H4 (cell line): ENCODE results near the gene SAP130.

GRCh38 chr2:127050410-127050643 lies 56.6 kb downstream of the BIN1 start:
- RAMPAGE, long total RNA, result no peak

- RAMPAGE, long total RNA, result no peak
Measured at GRCh38 chr2:127056156-127056976, 50.6 kb downstream of the BIN1 start.

DNA sequence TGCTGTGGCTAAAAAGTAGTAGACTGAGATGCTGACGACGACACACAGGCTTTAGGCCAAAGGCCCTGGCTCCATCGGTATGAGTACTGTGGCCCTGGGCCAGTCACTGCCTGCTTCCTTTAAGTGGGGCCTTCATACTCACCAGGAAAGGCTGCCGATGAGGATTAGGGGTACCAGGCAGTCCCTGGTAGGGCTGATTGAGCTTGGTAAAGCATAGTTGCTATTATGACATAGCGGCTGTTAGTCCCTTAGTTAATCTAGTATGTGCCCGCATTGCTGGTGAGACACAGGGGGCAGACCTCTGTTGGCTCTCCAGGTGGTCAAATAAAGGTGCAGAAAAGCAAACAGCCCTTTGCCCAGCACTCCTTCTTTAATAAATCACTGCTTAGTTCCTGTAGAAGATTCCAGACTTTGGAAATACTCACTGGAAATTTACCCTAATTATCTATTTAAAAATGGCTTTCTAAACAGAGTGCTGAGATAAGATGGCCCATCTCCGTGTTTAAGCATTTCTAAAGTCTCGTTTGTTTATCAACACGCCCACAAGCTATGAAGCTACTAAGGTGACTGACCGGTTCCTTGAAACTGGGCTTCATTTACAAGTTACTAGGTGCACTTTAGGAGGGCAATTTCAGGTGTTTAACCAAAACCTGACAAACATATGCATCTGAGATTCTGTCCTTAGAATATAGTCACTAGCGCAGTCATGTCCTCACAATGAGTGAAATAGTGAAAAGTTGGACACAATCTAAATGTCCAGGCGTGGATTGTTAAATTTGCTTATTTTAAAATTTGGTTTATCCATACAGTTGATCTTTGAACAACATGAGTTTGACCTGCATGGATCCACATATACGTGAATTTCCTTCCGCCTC lies 8.7 kb upstream of the BIN1 start:
- RAMPAGE, long total RNA, result no peak

DNA sequence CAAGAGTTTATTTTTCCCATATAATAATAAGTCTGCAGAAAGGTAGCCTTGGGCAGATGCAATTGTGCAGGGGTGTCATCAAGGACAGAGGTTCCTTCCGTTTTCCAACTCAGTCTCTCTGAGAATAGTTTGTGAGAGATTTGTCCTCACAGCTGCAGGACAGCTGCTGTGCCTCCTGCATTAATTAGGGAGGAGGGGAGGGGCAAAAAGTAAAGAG lies 21.3 kb upstream of the BIN1 start:
- RAMPAGE, long total RNA, result no peak

DNA sequence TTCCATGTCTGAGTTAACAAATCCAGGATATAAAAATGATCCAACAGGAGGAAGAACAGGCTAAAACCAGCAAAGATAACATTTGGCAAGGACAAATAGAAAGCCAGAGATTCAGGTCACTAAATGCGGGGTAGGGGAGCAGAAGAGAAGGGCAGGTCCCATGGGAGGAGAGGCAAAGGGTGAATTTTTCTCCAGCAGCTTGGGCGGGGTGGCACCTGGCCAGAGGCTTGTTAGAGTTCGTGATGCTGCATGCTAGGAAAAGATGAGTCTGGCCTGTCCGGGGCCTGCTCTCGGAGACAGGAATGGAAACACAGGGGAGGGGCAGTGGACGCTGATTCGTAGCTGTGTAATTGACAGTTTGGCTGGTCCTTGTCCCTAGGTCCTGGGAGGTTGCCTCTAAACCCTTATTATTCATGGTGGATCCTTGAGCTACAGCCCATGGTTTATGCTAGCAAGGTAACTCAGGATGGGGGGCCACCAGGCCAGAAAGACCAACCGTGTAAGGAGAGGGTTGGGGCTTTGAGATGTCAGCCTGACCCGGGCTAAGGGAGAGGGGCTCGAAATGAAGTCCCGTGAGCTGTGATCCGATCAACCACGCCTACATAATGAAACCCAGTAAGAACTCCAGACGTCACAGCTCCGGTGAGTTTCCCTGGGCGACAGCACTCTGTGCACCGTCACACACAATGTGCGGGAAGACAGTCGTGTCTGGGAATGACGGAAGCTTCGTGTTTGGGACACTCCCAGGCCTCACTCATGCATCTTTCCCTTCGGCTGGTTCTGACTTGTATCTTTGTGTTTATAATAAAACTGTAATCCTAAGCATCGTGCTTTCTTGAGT lies 44.5 kb downstream of the CYP27C1 start:
- RAMPAGE, long total RNA, result no peak

DNA sequence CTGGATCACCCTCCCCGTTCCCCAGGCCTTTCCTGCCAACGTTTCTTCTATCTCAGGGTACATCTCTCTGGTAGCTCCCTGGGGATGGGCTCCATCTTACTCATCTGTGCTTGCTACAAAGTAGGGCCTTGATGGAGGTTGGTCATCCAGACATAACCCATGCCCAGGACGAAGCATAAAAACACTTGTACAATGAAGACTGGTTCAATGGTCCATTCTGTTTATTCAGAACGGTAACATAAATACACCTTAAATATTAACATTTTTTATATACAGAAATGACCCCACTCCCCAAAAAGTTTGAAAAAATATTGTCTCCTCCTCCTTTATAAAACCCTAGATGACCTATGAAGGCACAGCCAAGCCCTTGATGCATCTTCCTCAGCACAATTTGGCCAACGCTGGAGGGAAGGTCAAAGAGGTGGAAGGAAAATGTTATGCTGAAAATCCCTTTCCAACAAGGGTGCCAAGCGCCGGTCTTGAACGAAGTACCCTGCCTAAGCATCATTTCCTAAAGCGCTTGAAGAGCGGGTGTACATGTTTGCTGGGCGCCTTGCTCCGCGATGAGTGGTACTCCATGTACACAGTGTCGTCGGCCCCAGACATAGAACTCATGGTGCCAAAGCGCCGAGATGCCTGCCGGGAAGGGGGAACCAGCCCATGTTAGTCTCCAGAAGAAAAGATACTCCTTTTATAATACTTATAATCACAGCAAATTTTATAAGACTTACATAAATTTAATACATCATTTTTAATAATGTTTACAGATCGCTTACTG lies 36.7 kb downstream of the ERCC3 start:
- RAMPAGE, long total RNA, result no peak

GRCh38 chr2:127419275-127419888 lies 1.2 kb downstream of the PROC start:
- RAMPAGE, long total RNA, result no peak

DNA sequence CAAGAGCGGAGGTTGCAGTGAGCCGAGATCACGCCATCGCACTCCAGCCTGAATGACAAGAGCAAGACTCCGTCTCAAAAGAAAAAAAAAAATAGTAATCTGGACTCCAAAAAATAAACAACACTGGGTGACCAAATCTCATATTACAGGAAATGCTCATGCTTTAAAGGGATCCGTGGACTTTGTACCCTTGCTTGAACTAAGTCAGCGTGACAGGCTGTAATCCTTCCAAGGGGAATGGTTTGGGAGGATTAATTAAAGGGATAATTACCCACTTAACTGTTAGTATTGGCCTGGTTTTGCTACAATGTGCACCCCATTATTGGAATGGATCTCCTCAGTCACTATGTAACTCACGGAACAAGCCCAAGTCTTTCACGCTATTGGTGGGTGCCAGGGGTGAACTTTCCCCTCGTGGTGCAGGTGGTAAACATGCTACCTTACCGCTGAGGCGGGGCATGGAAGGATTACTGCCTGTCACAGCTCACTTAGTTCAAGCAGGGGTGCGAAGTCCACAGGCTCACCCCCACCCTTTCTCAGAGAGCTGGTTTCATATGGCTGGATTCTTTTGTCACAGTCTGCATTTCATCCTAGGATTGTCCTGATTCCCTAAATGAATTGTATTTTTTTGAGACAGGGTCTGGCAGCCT lies 36.8 kb downstream of the PROC start:
- RAMPAGE, long total RNA, result no peak

DNA sequence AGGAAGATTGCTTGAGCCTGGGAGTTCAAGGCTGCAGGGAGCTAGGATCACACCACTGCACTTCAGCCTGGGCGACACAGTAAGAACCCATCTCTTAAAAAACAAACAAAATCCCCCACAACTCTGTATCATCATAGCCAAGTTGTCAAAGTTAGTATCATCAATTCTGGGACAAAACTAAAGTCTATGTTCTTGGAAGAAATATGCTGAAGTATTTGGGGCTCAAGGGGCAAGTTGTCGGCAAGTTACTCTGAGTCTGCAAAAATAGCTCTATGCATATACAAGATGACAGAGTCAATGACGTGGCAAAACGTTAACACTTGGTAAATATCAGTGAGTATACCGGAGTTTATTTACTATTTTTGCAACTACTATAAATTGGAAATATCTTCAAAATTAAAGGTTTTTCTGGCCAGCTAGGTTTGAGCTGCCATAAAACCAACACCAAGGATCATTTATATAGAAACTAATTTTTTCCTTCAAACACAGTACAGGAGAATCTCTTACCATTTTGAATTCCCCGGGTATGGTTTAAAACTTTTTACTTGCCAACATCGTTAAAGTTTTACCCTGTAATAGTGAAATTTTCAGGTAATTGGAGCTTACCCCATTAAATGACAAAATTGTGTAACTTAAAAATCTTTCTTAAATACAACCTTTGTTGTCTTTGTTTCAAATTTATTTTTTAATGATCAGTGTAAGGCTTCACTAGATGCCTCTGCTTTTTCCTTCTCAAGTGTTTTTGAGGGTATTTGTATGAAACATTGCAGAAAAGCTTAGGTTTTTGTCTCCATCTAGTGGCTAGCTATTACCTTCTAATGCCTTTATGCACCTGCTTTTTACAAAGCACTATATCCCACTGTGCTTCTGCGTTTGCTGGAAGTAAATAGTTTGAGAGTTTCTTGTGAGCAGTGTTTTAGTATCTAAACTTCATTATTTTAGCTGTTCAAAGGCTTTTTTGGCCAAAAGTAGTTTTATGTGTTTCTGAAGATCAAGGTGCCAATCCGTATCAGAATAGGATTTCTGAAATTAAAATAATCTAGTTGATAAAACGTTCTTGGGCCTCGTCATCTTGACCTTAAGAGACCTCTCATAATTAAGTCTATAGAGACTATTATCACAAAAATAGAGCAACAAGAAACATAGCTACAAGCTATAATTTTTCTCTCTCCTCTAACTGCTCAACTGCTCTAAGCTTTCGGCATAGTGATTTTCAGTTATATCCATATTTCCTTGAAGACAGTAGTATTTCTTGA lies 47.2 kb downstream of the IWS1 start:
- RAMPAGE, long total RNA, result no peak

DNA sequence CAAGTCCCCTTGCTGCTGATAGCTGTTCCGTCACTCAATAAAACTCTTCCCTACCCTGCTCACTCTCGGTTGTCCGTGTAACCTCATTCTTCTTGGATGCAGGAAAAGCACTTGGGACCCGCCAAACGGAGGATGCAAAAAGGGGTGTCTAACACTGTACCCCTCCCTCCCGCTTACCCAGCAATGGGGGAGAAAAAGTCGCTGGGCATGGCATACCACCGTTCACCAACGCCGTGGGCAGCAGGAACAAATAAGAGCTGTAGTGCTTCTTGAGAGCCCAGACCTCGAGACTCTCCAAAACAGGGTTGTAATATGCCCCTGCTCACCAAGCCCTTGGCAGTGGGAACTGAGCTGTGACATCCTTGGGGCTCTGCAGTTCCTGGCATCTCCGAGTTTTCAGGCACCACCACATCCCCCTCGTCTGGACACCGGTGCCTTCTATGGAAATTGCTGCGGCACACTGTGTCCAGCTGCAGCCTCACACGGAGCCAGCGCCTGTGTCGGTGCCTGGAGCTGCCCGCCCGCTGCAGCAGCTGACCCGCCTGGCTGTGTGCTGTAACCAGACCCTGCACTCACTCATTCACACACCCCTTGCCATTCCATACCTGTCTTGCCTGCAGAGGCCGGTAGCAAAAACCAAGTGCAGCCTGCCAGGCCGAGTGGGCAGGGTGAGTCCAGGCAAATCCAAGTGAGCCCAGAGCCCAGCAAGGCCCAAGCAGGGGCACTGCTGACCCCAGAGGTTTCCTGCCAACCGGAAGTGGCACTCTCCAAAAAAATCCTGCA lies 11.9 kb downstream of the IWS1 start:
- RAMPAGE, long total RNA, result no peak

GRCh38 chr2:127525315-127525889 lies 887 bp downstream of the IWS1 start:
- RAMPAGE, long total RNA, result no peak

GRCh38 chr2:127526713-127527069 lies 402 bp upstream of the IWS1 start:
- RAMPAGE, long total RNA, result no peak

- RAMPAGE, long total RNA, result no peak
Measured at GRCh38 chr2:127578886-127579223, 43.4 kb downstream of the MYO7B start.

GRCh38 chr2:127620621-127621216 lies 25.2 kb upstream of the GPR17 start:
- RAMPAGE, long total RNA, result no peak

- RAMPAGE, long total RNA, result no peak
Measured at GRCh38 chr2:127627999-127628504, 17.9 kb upstream of the GPR17 start.

DNA sequence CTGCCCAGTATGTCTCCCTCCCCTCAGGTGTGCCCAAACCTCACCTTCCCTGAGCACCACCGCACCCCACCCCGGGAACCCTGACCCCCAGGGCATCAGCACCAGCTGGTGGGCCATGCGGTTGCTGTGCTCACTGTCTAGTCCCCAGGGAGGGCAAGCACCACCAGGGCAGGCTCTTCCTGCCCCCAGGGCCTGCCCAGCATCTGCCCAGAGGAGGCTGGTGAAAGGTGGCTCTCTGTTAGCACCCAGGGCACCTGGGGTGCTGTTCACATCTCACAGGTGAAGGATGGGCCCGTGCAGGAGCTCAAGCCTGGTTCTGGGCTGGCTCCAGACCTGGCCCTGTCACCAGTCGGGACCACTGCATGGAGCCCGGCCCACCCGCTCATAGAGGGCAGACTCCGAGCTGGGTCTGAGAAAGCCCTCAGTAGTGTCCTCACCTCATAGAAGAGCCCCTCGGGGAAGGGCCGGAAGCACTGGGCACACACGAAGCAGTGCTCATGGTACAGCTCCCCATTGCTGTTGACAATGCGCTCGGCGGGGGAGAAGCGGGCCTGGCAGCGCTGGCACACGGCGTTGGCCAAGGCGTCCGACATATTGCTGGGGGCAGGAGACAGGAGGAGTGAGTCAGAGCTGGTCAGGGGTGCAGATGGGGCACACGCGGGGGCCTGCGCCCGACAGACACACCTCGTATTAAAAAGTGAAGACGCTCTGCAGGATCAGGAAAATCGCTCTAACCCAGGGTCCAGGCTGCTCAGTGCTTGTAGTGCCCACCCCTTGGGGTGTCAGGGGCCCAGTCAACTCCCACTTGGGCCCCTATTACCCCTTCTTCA lies 11.2 kb downstream of the GPR17 start:
- RAMPAGE, long total RNA, result no peak

- RAMPAGE, long total RNA, result no peak
Measured at GRCh38 chr2:127660726-127661780, 14.3 kb downstream of the LIMS2 start.

DNA sequence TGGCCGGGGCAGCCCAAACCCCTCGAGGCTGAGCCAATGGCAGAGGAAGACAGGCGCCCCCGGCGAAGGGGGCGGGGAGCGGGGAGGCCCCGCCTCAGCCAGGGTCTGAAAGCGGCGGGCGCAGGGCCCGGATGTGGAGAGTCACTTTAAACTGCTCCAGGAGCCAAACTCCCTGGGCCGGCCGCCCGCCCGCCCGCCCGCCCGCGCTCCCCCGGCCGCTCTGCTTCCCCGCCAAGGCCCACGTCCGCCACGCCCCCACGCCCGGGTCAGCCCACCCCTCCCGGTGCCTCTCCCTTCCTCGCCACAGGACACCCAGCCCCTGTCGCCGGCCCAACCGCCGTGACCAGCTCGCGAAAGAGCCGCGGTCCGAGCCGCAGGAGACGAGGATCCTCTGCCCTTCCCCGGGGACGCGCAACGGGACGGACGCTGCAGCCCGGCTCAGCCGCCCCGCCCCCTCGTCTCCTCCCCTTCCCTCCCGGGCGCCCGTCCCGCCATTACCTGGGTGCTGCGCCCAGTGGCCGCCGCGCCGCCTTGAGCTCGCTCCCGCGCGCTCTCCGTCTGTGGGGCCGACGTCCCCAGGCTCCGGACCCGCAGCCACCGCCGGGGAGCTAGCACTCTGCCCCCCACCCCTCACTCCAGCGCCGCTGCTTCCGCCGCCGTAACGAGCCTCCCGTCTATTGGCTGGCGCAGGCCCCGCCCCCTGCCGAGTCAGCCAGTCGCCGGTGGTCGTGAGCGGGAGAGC lies at the start of gene SAP130:
TSS of gene SAP130 (minus strand) at position 618 of the 742 bp plus-strand sequence.
- RAMPAGE, long total RNA, result no peak

- RAMPAGE, long total RNA, result no peak
Measured at GRCh38 chr2:128303048-128303471, 15.6 kb downstream of the HS6ST1 start.

GRCh38 chr2:128347779-128348550 lies 29.3 kb upstream of the HS6ST1 start:
- RAMPAGE, long total RNA, result no peak